Right common carotid artery plus branches (tissue), 1 donor: ENCODE results near the gene PHACTR3.

- PRO-cap: no peak
Measured at GRCh38 chr20:59040505-59040956, 2.1 kb downstream of the PRELID3B start.

- PRO-cap: no peak
Measured at GRCh38 chr20:59123602-59124152, 39.9 kb upstream of the ZNF831 start.

GRCh38 chr20:59160745-59160976 lies 3.0 kb upstream of the ZNF831 start:
- PRO-cap: no peak

- PRO-cap: no peak
Measured at GRCh38 chr20:59165483-59165972, 1.9 kb downstream of the ZNF831 start.

GRCh38 chr20:59175766-59176171 lies 12.1 kb downstream of the ZNF831 start:
- PRO-cap: no peak

GRCh38 chr20:59177680-59178429 lies 14.2 kb downstream of the ZNF831 start:
- PRO-cap: no peak

DNA sequence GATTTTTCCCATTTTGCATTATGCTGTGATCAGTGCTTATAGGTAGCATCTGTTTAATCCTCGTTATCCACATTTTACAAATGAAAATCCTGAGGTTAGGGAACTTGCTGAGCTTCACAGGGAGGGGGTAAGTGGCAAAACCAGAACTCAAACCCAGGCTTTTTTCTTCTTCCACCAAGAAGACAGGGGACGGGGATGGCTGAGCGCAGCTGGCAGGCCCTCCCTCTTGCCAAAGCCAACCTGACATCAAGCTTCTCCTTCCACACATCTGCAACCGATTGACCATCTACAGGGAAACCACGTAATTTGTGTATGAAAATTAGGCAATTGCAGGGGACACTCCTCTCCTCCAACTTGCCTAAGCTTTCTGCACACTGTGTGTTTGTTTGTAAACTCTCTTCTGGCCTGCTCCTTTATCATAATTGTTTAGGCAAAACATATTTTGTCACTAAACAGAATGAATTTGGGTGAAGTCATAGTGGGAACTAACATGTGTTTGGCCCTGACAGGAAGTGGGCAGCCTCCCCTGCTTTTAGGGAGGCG lies 18.8 kb downstream of the ZNF831 start:
- PRO-cap: no peak

DNA sequence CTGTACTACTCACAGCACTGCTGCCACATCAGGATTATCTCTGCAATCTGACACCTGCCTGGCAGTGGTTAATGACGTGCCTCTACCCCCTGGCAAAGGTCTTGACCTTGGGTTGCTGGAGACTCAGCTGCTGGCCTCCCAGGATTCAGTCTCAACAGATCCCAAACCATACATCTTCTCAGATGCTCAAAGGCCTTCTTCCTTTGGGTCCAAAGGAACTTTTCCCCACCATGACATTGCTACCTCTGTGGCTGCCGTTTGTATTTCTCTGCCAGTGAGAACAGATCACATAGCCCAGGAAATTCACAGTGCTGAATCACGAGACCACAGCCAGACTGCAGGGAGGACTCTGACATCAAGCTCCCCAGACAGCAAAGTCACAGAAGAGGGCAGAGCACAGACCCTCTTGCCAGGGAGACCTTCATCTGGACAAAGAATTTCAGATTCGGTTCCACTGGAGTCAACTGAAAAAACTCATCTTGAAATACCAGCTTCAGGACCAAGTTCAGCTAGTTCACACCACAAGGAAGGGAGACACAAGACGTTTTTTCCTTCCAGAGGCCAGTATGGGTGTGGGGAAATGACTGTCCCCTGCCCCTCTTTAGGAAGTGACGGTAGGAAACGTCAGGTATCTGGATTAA lies 46.4 kb upstream of the EDN3 start:
- PRO-cap: no peak

DNA sequence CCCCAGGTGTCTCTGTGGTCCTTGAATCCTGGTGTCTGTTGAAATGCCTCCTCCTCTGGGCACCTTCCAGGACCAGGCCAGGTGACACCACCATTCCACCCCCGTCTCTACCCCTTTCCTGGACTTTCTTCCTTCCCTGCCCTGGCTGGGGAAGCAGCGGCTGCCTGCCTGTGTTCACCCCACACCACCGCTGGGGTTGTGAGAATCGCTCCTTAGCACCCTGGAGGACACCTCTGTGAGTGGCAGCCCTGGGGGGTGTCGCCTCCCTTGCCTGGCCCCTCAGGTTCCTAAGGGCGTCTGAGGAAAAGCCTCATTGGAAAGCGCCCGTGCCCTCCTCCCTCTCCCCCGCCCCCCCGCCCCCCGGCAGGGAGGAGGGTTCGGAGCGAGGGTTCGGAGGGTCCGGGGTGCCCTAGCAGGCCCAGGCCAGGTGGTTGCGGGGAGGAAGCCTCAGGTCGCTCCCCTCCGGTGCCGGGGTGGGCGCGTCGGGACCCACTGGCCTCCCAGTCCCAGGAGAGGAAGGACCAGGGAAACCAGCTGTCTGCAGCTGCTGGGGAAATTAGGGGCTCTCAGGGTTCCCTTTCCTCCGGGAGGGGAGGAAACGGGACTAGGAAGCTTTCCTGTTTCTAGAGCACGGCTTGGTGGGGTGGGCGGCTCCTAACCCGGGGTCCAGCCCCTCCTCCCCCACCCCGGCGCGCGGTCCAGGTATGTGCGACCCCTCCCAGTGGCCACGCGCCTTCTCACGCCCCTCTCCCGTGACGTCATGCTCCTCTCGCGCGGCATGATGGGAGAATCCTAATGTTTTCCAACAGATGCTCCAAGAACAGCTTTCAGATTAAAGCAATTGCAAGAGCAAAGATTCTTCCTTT lies at the start of gene PHACTR3:
TSS of gene PHACTR3 (plus strand) at position 830 of the 866 bp plus-strand sequence.
- PRO-cap: no peak

DNA sequence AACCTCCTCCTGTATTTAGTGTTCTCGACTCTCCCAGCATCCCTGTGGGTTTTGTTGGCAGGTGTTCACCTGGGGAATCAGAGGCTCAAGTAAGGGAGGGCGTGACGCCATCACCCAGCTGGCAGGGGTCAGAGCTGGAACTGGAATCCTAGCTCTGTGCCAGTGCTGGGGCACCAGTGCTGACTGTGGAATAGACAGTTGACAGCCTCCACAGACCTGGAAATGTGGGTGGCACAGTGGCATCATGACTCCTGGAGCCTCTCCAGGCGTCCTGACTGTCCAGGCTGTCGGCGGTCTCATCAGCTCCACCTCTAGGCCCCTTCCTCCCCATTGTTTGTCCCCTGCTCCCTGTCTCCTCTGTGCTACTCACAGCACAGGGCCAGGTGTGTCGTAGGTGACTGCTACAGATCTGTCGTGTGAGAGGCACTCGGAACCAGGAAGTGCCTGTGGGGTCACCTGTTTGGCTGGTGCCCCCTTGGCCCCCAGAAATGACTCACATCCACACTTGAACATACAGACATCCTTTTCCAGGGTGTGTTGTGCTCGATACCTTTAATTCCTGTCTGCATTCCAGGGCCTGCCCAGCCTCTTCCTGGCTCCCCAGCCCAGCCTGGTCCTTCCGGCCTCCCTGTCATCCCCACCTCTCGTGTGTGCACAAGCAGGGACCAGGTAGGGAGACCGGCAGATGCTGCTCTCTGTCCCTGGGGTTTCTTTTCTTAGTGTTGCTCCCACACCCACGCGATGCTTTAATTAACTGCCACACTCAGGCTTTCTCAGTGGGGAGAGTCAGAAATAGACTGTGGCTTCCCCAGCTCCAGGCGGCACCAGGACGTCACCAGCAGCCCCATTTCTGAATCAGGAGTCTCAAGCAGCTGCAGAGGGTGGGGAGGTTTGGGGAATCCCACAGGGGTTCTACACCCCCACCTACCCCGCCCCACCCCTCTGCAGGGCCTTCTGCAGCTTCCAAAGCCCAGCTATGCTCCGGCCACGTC lies 102.4 kb downstream of the SYCP2 start:
- PRO-cap: no peak

- PRO-cap: no peak
Measured at GRCh38 chr20:60792353-60792782, 459.7 kb upstream of the CDH4 start.

DNA sequence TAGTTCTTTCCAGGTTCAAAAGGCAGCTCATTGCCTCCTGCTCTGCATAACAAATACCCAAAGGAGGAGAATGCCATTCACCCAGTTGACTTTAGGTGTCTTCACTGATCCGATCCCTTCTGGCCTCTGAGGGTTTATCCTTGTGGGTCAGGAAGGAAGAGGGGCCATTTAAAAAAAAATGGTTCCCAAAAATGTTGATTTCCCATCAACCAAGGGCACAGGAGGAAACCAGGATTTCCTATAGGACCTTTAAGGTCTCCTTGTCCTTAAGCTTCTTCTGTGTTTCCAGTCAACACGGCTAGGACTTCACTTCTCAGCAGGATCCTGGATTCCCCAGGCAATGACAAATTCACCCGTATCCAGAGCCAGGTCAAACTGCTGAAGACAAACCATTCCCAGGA lies 447.7 kb upstream of the CDH4 start:
- PRO-cap: no peak

DNA sequence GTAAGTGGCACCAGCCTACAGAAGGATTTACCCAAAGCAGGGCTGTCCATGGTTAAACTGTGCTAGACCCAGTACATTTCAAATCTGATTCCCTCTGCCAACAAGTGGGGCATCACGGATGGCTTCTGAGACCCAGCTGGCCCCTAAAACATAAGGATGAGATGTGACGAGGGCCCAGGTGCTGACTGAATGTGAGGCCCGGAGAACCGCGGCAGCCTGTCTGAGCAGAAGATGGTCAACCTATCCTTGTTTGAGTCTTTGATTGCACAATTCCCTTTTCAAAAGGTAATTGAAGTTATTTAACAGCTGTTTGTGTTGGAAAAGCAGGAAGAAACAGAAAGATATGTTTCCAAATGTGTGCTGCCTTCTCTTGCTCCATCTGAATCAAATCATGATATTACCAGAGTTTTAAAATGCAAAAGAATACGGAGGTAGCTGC lies 276.4 kb upstream of the CDH4 start:
- PRO-cap: unidirectional peak, minus-strand start at position 216 of the sequence

DNA sequence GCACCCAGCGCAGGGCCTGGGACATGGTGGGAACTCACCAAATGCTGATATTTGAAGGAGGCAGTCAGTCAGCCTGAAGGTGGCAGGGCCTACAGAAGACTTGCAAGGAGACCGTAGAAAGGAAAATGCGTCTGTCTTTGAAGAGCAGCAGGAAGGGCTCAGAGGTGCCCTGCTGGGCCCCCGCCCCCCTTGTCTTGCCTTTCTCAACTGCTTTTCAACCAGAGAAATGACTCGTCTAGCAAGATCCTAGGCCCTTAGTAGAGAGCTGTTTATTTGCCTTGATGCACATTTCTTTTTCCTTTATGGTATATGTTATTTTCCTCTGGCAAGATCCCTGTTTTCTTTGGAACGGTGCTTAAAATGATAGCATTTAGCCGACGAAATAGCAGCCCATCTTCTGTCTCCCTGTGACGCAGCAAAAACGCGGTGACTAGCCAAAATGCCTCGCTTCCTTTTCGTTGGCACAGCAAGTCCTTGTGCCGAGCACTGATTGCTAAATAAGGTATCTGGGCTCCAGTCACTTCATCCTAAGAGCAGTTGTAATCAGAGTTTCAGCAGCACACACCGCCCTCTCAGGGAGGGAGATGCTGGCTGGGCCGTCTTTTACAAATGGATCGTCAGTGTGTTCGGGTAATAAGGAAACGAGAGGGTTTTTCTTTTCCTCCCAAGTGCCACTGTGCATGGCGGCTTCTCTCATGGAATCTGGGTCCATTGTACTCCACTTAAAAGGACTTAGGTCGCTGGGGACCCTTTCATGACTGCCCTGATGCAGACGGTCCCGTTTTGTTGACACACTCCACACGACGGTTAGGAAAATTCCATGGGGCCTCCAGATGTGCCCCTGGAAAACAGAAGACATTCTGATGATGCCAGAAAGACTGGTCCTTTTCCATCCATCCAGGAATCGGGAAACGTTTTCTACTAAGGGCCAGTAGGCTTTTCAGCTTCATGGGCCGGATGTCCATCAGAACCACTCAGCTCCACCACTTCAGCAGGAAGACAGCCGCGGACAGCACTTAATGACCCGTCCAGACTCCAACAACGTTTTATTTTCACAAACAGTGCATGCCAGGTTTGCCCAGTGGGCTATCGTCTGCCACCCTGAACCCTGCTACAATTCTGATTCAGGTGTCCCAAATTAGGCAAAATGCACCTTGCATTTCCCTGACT lies 185.3 kb downstream of the CDH4 start:
- PRO-cap: unidirectional peak, plus-strand start at position 536 of the sequence

DNA sequence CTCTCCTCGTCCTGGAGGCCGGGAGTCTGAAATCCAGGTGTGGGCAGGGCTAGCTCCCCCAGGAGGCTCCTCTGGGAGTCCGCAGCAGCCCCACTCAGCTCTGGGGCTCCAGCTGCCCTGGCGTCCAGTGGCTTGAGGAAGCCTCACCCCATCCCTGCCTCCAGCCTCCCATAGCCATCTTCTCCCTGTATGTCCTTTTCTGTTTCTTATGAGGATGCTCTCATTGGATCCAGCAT lies 387.1 kb downstream of the TAF4 start:
- PRO-cap: unidirectional peak, minus-strand start at position 129 of the sequence

DNA sequence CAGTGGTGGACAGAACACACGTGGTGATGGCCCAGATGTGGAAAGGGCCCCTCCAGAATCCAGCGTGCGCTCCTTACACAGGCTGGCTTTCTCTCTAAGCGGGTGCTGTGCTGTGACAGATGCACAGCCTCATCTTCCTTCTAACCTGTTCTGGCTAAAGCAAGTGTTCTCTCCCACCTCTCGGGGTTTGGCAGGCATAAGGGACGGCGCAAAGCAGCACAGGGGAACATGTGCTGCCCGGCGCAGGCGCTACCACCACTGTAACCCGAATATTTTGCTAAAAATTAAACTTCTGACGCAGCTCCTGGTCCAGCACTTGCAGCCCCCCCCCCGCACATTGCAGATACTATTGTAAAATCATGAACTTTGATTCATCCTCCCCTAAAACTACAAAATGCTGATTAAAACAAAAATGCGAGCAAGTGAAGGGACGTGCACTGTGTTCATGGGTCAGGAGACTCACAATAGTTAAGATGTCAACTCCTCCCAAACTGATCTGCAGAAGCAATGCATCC lies 43.1 kb downstream of the TAF4 start:
- PRO-cap: no peak

GRCh38 chr20:62025918-62026581 lies 39.6 kb downstream of the TAF4 start:
- PRO-cap: no peak

GRCh38 chr20:62027129-62027705 lies 38.5 kb downstream of the TAF4 start:
- PRO-cap: no peak

DNA sequence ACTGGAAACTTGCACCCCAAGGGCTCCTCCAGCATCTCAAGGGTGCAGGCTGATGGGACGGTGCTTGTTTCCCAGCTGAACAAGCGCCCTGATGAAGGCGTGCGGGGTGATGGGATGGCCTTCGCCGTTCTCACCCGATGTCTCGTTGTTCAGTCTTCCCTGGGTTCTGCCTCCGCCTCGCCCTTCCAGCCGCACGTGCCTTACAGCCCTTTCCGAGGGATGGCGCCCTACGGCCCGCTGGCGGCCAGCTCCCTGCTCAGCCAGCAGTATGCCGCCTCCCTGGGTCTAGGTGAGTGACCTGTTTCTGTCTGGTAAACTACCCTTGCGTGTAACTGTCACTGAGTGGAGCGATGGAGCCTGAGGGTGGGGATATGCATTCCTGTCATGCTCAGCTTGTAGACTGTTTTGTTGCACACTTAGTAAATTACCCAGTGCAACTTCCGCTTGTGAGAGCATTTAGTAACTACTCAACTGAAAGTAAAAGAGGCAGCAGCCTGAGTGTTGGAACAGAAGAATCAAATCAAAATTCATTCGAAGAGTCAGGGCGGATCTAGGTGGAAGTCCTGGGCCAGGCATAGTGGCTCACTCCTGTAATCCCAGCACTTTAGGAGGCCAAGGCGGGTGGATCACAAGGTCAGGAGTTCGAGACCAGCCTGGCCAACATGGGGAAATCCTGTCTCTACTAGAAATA lies 4.0 kb downstream of the LSM14B start:
- PRO-cap: no peak

DNA sequence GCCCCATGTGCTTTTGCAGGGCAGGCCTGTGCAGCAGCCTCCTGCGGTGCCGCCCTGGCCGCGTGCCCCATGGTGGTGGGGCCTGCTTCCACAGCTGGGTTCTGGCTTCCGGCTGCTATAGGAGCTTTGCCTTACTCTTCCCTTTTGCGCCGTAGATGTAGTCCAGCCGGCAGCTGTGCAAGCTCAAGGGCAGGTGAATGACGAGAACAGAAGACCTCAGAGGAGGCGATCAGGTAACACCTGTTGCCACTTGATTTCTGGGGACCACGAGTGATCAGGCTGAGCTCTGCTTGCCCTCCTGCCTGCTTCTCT lies 7.7 kb downstream of the LSM14B start:
- PRO-cap: no peak